Fibroblast of the aortic adventitia (primary cell): ENCODE data around the genes SEC24A, MACROH2A1, SLC25A48 and SMIM32.

DNA sequence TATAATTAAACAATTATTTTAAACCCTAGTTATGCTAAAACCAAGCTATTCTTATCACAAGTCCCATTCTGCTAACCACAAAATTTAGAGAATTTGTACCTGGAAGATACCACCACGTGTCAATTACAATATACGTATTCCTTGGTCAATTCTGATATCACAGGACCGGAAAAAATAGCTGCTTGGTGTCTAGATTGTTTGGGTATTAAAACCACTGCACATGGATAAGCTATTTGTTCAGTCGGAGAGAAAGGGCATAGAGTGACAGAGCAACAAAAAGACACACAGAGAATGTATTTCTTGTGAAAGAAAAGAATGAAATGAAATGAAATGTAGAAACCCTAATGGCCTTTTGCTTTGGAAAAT lies 19.0 kb upstream of the SKP1 start:
- CAGE, long polyA plus RNA: no peak

GRCh38 chr5:134203923-134204246 lies 22.0 kb downstream of the PPP2CA start:
- CAGE, long polyA plus RNA: no peak

DNA sequence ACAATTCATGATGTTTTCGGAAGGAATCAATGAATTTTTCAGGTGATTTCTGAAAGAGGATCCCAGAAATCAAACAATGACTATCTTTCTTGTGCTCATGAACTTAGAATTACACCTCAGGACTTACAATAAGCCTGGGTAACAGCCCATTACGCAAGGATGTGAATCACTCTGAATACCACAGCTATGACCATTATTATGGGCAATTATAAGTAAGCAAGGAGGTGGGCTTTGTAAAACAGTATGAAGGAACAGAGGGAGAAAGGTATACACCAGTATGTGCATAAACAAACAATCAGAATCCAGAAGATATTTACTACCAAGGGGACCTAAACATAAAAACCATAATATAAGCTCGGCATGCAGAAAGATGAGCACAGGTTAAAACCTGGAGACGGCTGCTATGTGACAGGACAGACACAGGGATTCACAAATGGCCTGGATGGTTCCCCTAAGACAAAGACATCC lies 21.6 kb upstream of the PPP2CA start:
- CAGE, long polyA plus RNA: no peak

GRCh38 chr5:134299452-134299969 lies 67.5 kb downstream of the CDKL3 start:
- CAGE, long polyA plus RNA: no peak

GRCh38 chr5:134524529-134524770 lies 1.0 kb upstream of the JADE2 start:
- CAGE, long polyA plus RNA: no peak

DNA sequence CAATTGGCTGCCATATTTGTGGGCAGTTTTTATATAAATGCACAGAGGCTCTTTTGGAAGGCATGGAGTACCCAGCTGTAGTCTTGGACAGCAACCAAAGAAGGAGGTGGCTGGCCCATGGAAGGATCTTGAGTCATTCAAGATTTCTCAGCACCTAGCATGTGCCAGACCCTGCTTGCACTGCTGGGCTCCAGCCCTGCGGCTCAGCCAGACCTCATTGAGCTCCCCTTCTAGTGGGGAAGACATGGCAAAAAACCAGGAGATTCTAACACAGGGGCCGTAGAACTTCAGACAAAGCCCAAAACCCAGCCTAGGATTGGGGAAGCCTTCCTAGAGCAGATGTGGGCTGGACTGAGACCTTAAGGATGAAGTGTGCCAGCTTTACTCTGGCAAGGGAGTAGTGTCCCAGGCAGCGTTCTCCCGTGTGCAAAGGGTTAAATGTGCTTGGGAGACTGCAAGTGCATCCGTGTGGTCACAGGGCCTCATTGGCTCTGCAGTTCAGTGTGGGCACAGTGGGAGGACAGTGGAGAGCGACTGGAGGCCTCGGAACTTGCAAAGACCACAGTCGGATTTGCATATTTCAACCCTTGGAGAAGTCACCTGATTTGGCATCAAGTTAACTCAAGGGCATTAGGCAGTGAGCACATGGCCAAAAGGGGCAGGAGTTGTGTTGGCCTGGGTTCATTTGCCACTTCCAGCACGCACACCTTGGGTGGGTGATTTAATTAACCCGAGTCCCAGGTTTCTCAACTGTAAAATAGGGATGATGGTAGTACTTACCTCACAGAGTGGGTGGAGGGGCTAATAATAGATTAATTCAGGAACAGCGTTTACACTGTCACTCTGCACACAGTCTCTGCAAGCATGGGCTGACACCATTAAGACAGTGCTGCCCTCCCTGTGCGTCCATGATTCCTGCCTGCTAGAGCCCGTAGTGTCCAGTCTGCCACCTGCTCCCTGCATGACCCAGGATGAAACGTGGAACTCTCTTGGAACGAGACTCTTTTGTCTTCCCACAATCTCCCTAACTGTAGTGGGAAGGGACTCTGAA lies 22.5 kb downstream of the JADE2 start:
- CAGE, long polyA plus RNA: no peak

- CAGE, long polyA plus RNA: no peak
Measured at GRCh38 chr5:134550208-134551308, 25.1 kb downstream of the JADE2 start.

DNA sequence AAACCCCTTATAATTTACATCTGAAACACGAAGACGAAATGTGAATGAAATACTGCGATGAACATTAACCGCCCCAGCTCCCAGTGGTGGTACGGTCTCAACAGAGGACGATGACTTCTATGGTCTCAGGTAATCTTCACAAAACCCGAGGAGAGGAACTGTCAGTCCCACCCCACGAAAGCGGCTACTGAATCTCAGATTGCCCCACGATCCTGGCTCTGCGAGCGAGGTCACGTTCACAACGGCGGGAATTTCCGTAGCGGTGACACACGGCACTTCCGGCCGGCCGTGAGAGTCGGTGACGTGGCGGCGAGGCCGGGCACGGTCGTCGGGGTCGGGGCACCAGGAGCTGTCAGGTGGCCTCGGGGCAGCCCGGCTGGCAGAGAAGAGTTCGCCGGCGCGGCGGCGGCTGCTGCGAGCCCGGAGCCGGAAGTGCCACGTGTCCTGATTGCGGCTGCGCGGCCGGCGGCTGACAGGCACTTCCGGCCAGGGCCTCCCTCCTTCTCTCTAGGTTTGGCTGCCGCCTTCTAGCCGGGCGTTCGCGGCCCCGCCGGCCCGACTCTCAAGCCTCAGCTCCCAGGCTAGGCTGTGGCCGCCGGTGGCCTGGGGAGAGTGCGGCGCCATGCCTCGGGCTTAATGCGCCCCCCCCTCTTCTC lies at the start of gene SEC24A:
Gene SEC24A, plus strand, starts transcription at position 479 of the 656 bp plus-strand sequence.
- CAGE, long polyA plus RNA: no peak

DNA sequence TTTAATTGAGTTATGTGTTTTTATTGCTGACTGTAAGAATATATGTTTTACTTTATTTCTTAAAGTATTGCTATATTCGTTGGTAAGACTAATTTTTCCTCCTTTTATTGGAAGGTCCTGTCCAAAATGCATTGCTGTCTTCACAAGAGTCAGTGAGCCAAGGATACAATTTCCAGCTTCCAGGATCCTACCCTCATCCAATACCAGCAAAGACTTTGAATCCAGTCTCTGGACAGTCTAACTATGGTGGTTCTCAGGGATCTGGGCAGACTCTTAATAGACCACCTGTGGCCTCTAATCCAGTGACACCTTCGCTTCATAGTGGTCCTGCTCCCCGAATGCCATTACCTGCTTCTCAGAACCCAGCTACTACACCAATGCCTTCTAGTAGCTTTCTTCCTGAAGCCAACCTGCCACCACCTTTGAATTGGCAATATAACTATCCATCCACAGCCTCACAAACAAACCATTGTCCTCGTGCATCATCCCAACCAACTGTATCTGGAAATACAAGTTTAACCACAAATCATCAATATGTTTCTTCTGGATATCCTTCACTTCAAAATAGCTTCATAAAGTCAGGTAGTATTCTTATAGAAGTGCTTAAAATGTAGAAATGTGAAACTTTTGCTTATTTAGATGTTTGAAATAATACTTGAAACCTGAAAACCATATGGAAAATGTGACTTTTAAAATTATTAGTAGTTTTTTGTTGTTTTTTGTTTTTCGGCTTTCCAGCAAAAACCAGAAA lies 12.6 kb downstream of the SEC24A start:
- CAGE, long polyA plus RNA: no peak

DNA sequence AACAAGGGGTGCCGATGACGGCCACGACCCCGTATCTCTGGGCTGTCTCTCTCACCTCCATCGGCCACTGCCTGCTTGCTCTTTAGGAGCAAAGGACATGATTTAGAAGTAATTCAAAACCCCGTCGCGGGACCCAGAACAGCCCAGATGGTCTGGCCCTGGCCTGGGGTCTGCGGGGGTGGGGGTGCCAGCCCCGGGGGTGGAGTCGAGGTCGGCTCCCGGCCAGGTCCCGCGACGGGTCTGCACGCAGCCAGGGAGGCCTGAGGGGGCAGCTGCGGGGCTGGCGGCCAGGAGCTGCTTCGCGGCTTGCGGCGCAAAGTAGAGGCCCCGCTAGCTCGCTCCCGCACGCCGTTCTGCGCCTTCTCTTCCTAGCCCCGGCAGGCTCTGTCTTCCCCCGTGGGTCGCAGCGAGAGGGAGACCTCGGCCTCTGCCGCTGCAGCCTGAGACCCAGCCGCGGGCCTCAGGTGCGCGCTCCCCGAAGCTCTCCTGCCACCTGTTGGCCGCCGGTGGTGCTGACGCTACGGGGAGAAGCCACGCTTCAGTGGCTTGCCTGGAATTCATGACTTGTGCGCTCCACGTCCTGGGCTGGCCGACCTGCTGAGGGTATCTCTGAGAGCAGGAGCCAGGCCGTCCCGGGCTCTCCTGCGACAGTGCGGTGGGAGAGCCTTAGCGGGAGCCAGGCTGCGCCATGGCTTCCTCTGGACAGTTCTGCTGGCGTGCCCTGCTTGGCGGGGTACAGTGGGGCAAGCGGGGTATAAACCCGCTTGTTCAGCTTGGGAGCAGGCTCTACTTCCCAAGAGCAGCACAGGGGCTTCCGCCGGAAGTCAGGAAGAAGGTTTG lies 157.2 kb upstream of the PITX1 start:
- CAGE, long polyA plus RNA: no peak

- CAGE, long polyA plus RNA: no peak
Measured at GRCh38 chr5:135241860-135242935, 156.8 kb downstream of the MACROH2A1 start.

- CAGE, long polyA plus RNA: no peak
Measured at GRCh38 chr5:135269653-135270212, 129.3 kb downstream of the MACROH2A1 start.

GRCh38 chr5:135380188-135380823 lies 18.7 kb downstream of the MACROH2A1 start:
- CAGE, long polyA plus RNA: no peak

DNA sequence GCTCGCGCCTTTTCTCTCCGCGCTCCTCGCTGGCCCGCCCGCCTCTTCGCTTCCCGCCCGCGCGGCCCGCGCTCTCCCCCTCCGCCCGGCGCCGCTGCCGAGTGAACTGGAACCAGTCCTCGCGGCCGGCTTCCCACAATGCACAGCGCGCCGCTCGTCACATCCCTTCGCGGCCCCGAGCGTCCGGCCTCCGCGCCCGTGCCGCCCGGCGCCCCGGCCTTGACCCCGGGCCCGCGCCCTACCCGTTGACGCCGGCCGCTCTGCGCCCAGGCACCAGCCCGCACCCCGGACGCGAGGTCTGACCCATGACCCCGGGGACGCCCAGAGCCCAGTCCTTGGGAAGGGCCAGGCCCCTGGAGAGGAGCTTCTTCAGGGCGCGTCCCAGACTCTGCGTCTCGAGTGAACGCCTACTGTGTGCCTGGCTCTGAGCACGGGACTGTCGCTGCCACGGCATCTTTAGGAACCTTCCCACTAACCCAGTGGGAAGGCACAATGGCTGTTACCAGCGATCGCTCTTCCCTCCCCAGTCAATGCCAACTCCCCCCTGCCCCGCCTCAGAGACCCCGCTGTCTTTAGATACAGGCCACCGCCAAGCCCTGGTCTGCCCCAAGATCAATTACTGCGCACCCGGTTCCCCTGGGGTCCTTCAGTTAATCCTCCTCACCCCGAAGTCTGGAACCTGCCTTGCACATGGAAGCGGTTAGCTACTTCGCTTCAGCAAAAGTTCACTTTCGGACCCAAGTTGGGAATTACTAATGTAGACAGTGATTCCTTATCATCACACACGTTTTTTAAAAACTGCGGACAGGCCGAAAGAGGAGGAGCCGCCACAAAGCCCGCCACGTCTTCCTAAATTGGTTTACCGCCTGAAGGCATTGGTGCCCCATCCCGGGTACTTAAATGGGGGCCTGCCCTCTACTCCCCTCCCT lies at the start of gene MACROH2A1:
Gene MACROH2A1, minus strand, starts transcription at position 110 of the 929 bp plus-strand sequence.
- CAGE, long polyA plus RNA: no peak

GRCh38 chr5:135834244-135834835 lies at the start of gene SLC25A48:
TSS of gene SLC25A48 (plus strand) at chr5:135834663.
- CAGE, long polyA plus RNA: no peak

DNA sequence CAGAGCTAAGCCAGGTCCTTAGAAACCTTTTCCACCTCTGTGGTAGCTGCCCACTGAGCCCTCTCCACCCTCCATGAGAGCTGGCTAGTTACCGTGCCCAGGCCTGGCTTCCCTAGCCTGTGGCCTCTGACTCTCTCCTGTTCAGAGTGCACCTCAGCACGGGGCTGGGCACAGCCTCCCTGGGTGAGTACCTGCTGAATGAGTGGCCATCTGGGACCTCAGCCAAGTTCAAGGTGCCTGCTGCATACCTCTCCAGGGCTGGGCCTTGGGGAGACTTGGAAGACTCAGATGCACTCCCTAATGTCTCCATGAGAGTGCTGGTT lies 9.5 kb downstream of the SLC25A48 start:
- CAGE, long polyA plus RNA: no peak

- CAGE, long polyA plus RNA: no peak
Measured at GRCh38 chr5:136031017-136031569, 2.3 kb downstream of the TGFBI start.

DNA sequence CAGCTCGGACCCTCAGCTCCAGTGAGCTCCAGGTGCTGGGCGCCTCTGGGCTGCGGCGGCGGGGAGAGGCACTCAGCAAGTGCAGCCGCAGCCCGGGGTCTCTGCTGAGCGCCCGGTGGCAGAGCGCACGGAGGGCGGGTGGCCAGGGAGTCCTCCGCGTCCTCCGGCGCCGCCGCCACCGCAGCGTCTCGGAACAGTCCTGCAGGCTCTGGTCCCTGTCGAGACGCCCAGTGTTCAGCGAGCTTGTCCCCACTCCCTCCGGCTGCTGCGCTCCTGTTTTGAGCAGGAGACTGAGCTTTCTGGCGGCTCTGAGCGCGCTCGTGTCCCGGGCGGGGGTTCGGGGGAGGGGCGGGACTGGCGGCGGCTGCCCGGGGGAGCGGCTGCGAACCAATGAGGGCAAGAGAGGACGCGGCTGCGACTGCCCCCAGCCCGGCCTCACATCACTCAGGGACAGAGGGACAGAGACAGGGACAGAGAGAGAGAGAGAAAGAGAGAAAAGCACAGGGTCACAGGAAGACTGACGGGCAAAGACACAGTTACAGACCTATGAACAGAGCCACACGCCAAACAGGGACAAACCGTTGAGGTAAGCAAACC lies at the start of gene SMIM32:
Gene SMIM32, minus strand, starts transcription at position 304 of the 597 bp plus-strand sequence.
- CAGE, long polyA plus RNA: no peak

- CAGE, long polyA plus RNA: no peak
Measured at GRCh38 chr5:137072289-137072552, 426.9 kb downstream of the SPOCK1 start.

- CAGE, long polyA plus RNA: no peak
Measured at GRCh38 chr5:137146309-137147088, 352.6 kb downstream of the SPOCK1 start.